IMR-90 (cell line): ENCODE measurements around the genes POLG2 and CEP112.

DNA sequence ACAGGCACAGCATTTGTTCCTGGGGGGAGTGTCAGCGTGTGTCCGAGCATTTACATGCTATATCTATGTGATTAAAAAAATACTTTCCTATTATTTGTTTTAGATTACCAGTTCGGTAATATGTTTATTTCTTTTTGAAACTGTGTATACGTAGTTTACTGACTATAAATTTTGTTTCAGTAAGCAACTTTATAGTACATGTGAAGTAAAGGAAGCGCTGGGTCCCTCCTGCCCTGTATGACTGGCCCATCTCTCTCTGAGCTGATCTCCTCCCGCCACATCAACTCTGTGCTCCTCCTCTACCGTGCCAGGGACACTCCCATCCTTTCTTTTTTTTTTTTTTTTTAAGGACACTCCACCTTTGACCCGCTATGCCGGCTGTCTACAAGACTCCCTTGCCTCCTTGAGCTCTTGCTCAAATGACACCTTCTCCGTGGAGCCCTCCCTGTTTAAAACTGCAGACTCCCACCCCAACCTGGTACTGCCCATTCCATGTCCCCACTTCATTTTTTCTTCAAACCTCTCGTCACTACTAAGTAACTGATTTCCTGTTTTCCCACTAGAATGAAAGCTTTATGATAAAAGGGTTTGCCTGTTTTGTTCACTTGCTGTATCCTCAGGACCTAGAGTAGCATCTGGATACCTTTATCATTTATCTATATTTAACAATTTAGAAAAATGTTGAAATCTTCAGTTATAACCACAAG, 35.5 kb downstream of the ERN1 start:
- RRBS, result no CpG with 5 or more reads among the region's 11 CpGs
CAGE:
- cytosol, long polyA plus RNA, result no peak
- long polyA plus RNA, result no peak
- nucleus, long polyA plus RNA, result no peak

DNA sequence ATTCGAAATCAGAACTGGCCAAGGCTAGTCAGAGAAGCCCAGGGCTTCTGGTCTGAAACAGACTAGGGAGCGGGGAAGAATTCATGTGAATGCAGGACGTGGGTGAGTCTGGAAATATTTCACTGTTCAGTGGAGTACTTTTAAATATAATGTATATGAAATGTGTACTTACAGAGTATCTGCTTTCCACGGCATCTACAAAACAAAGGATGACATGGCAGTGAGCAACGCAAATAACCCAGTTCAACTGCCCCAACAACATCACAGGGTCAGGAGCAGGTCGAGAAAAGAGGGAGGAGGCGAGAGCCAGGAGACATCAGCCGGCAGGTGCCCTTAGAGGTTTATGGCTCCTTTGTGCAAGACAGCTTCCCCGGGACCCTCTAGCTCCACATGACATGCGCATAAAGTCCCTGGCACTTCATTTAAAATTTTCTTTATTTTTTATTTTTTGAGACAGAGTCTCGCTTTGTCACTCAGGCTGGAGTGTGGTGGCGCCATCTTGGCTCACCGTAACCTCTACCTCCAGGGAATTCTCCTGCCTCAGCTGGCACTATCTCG, 61.1 kb downstream of the PECAM1 start:
- RRBS, result no CpG with 5 or more reads among the region's 14 CpGs
CAGE:
- cytosol, long polyA plus RNA, result no peak
- long polyA plus RNA, result no peak
- nucleus, long polyA plus RNA, result no peak

GRCh38 chr17:64378976-64379390, 11.7 kb downstream of the PECAM1 start:
- RRBS, result no CpG with 5 or more reads among the region's 3 CpGs
CAGE:
- cytosol, long polyA plus RNA, result no peak
- long polyA plus RNA, result no peak
- nucleus, long polyA plus RNA, result no peak

DNA sequence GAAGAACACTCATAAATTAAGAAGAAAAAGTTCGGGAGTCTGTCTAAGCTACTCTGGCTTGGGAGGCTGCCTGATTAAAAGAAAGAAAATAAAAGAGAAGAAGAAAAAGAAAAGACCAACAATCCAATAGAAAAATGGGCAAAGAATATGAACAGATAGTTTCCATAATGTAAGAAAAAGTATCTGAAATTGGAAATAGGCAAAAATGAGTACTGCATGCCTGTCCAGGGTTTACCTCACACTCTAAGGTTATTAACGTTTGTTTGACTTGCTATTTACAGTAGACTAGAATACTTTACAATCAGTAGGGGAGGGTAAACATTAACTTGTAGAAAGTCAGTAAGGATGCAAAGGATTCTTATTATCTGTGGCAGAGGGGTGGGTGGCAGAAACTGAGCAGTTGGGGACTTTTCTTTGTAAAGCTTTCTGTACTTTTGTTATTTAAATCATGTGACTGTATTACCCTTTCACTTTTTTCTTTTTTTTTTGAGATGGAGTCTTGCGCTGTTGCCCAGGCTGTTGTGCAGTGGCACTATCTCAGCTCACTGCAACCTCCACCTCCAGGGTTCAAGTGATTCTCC, 5.4 kb upstream of the PECAM1 start:
- RRBS, result no CpG with 5 or more reads among the region's 3 CpGs
CAGE:
- cytosol, long polyA plus RNA, result no peak
- long polyA plus RNA, result no peak
- nucleus, long polyA plus RNA, result no peak

DNA sequence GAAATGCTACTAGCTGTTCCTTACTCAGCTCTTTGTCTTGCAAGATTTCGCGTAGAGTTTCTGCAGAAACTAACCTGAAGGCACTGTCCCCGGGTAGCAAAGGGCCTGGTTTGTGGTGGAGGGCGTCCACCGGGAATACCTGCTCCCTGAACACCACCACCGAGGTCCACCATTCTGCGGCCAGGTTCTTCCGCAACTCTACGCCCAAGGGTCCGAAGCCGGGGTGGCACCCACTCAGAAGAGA, 474 bp downstream of the POLG2 start:
- RRBS, result 1% methylated on average over 8 of the region's 11 CpGs
CAGE:
- cytosol, long polyA plus RNA, result no peak
- long polyA plus RNA, result no peak
- nucleus, long polyA plus RNA, result no peak

DNA sequence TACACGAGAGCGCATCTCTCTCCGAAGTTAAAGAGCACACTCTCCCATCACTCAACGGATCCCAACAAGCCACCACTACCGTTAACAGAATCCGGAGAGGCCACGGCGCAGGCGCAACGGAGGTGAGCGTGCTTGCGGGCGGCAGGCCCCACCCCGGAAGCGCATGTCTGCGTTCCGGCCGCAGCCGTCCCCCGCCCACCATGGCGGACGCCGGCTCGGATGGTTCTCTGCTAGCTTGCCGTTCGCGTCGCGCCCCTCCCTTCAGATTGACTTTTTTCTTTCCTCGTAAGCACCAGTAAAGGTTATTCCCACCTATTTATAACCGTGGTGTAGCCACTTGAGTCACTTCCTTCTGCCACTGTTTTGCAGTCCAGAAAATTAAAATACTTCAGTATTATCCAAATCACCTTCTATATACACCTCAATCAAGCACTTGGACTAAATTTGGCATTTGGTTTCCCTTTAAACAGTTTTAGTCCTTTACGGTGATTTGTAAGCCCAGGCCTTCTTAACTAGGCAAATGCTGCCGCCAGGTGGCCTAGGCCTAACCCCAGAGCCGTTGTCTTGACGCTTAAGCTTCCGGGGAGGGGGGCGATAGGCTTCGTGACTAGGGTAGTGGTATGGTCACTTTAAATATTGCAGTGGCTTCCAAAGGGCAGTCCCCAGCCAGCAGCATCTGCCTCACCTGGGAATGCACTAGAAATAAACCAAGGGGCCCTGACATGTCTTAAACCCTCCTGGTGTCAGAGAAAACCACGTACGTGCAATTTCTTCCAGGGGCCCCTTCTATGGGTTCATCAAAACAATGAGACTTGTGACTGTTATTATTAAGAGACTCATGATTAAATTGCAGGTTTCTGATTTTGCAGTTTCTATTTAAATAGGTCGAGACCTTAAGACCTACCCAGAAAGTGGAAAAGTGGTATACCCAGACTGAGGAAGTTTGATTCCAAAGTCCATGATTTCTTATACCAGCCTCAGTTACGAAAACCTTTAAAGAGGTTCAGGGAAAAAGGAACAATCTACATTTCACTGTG, at the start of gene POLG2:
Gene POLG2, minus strand, starts transcription at position 101 of the 1,037 bp plus-strand sequence.
- RRBS, result 2% methylated on average over 16 of the region's 42 CpGs
CAGE:
- cytosol, long polyA plus RNA, result no peak
- long polyA plus RNA, result no peak
- nucleus, long polyA plus RNA, result no peak

- RRBS, result no CpG with 5 or more reads among the region's 6 CpGs
CAGE:
- cytosol, long polyA plus RNA, result no peak
- long polyA plus RNA, result no peak
- nucleus, long polyA plus RNA, result no peak
Observed at GRCh38 chr17:64706154-64706808, 44.2 kb upstream of the SMURF2 start.

DNA sequence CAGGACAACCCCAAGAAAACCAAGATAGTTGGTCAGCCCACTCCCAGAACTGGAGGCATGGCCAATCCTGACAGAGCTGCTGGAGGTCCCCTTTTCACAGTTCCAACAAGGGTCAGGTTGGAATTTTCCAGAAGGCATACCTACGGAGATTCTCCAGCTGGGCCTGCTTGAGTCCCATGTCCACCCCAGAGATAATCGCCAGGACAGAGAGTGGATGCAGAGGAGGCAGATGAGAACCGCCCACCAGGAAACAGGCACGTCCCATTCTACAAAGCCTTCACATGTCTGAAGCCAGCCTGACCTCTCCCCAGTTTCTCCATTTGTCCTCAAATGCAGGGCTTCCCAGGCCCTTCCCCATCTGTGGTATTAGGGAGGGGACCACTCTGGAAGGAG, 47.4 kb upstream of the SMURF2 start:
- RRBS, result no CpG with 5 or more reads among the region's 4 CpGs
CAGE:
- cytosol, long polyA plus RNA, result no peak
- long polyA plus RNA, result no peak
- nucleus, long polyA plus RNA, result no peak

DNA sequence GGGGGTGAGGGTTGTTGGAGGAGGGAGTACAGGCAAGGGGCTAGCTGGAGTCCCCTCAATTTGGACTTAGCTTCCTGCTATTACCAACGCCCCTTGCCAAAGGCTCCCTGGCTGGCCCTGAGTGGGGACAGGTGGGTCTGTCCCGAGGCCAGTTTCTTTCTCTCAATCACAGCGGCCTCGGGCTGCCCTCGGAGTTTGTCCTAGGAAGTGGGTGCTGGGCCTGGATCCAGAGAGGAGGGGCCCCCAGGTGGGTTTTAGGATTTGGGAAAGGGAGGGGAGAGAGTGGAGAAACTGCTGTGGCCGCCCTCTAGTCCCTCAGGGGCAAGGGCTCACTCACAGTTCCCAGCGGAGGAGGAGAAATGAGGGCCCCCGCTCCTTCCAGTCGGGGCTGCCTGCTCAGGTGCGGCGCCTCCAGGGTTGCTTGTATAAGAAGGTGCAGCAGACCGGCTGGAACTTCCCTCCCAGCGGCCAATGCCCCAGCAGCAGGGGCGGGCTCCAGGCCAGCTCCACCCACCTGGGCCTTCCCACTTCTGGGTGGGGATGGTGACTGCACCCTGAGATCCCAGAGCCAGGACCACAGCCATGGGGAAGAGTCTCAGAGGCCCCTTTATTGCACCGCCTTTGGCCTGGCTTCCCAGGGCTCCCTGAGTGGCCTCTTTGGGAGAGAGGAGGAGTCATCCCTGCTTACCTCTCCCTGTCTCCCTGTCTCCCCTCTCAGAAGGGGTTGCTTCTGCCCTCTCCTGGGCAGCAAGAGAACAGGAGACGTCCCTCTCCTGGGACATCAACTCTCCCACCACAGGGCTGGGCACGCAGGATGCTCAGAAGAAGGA, 111.9 kb upstream of the SMURF2 start:
- RRBS, result no CpG with 5 or more reads among the region's 17 CpGs
CAGE:
- cytosol, long polyA plus RNA, result no peak
- long polyA plus RNA, result no peak
- nucleus, long polyA plus RNA, result no peak

GRCh38 chr17:64781228-64782210, 119.4 kb upstream of the SMURF2 start:
- RRBS, result 45% methylated on average over 13 of the region's 65 CpGs
CAGE:
- cytosol, long polyA plus RNA, result no peak
- long polyA plus RNA, result no peak
- nucleus, long polyA plus RNA, result no peak

DNA sequence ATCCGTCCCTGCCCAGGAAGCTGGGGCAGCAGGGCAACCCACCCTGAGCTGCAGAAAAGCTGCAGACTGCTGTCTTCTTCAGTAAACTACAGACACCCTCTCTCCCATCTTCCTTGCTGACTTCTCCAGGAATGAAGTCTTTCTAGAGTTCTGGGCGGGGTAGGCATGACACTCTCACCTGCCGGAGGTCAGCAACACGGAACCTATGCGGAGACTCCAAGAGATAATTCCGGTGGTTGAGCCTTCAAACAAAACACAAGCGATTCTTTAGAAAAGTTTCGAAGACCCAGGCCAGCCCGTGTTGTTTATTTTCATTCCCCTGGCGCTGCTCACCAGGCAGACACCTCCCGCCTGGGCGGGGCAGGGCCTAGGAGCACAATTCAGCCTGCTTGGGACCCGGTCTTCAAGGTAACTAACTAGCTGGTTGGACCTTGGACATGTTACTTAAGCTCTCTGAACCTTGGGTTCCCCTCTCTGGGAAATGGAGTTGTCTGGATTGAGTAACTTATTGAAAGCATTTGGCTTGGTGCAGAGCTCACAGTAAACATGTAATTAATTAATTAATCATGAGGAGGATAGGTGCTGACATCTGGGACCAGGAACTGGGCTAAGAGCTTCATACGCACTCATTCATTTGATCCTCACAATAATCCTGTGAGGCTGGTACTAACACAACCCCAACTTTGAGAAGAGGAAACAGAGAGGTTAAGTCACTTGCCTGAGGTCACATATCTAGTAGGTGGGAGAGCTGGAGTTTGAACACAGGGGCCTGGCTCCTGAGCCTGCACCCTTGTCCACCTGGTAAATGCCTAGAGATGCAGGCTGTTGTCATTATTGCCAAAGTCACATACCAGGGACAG, 125.2 kb upstream of the SMURF2 start:
- RRBS, result 73% methylated on average over 3 of the region's 14 CpGs
CAGE:
- cytosol, long polyA plus RNA, result no peak
- long polyA plus RNA, result no peak
- nucleus, long polyA plus RNA, result no peak

DNA sequence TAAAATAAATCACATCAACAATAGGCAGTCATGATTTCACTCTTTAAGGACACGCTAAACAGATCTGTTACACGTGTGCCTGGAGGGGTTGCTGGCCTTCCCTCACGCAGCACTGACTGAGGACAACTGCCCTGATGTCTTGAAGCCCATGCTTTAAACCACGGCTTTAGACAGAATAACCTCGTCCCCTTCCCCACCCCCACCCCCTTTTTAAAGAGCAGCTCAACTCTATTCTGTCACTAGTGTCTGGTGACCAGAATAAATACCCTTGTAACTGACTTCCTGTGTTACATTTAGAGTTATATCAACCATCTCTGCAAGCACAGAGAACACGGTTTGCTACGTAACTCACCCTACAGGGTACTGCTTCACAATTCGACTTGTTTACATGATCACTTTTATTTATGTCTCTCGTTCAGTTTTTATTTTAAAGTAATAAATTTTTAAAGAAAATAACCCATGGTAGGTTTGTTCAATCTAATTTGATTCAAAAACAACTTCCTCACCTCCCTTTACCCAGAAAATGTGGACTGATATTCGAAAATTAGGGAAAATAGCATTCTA, 50.7 kb upstream of the LRRC37A3 start:
- RRBS, result no CpG with 5 or more reads among the region's 10 CpGs
CAGE:
- cytosol, long polyA plus RNA, result no peak
- long polyA plus RNA, result no peak
- nucleus, long polyA plus RNA, result no peak

- RRBS, result no CpG with 5 or more reads among the region's 6 CpGs
CAGE:
- cytosol, long polyA plus RNA, result no peak
- long polyA plus RNA, result no peak
- nucleus, long polyA plus RNA, result no peak
Observed at GRCh38 chr17:65001658-65002032, 54.9 kb downstream of the GNA13 start.

DNA sequence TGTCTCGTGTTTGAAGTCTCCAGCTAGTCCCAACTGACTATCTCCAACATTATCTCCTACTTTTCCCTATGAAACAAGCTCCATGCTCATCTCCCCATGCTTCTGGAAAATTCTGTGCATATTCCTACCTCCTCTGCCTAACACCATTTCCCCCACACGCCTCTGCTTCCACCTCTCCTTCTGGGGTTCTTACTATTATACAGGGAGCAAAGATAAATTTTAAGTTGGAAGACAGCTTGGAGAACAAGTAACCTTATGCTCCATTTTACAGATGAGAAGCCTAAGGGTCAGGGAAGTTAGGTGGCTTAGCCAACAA, 27.4 kb downstream of the GNA13 start:
- RRBS, result no CpG with 5 or more reads among the region's 2 CpGs
CAGE:
- cytosol, long polyA plus RNA, result no peak
- long polyA plus RNA, result no peak
- nucleus, long polyA plus RNA, result no peak

- RRBS, result no CpG with 5 or more reads among the region's 6 CpGs
CAGE:
- cytosol, long polyA plus RNA, result no peak
- long polyA plus RNA, result no peak
- nucleus, long polyA plus RNA, result no peak
Observed at GRCh38 chr17:65055346-65055695, 1.2 kb downstream of the GNA13 start.

- RRBS, result no CpG with 5 or more reads among the region's 2 CpGs
CAGE:
- cytosol, long polyA plus RNA, result no peak
- long polyA plus RNA, result no peak
- nucleus, long polyA plus RNA, result no peak
Observed at GRCh38 chr17:65071795-65072155, 15.2 kb upstream of the GNA13 start.

GRCh38 chr17:65122661-65123728, 14.2 kb upstream of the RGS9 start:
- RRBS, result 5% methylated on average over 20 of the region's 59 CpGs
CAGE:
- cytosol, long polyA plus RNA, result no peak
- long polyA plus RNA, result no peak
- nucleus, long polyA plus RNA, result no peak

DNA sequence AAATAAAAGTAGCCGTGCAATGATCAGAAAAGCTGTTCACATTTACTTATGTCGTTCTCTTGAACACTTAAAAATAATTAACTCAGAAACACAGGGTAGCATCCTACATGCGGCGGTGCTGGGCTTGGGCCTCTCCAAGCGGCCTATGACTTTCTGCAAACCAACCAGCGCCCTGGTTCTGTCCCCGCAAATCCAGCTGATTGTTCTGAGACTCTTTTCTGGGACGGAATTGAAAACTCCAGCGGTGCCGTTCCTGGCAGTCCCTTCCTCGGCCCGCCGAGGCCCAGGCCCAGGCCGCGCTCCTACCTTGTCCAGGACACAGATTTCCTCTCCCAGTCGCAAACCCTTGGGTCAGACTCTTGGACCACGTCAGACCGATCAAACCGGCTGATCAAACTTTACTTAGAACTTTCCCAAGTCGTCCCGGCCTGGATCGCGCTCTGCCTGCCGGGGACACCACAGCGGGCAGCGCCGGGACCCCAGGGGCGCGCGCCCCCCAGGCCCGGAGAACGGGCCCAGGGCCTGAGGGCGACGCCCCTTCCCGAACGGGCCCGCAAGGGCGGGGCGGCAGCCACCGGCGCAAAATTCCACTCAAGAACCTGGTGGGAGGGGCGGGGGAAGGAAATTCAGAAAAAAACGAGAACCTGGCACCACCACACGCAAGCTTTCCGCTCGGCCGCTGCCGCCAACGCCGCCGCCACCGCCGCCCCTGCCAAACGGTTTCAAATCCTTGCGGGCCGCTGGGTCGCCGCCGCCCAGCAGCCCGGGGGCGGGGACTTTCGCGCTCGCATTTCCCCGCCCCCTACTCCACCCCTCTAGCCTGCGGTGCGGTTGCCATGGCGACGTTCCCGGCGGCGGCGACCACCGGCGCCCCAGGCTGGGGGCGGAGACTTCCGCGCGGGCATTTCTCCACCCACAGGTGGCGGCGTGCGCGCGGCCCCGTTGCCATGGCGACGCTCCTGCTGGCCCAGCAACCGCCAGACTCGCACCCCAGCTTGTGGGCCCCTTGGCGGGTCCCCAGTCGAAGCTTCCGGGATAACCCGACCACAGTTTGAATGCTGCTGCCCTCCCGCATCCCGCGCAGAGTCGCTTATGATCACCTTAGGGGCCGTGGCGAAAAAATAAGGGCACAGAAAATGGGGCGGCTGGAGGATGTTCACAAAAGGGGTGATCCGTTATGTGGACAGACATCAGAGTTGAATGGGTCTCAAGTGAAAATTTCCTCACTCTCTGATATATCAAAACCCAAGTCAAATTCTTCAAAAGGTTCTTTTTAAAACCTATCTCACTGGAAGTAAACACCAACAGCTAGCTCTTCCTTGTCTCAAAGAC, at the start of gene CEP112:
Gene CEP112, minus strand, starts transcription at position 781 of the 1,332 bp plus-strand sequence.
- RRBS, result 2% methylated on average over 21 of the region's 101 CpGs
CAGE:
- cytosol, long polyA plus RNA, result start-site peak on the minus strand centred at position 526 of the sequence, 60 bp wide, 17 and 16 reads in 2 replicates; start-site peak on the minus strand centred at position 710 of the sequence, 102 bp wide, 9 and 14 reads in 2 replicates
- long polyA plus RNA, result no peak
- nucleus, long polyA plus RNA, result no peak

- RRBS, result no CpG with 5 or more reads among the region's 12 CpGs
CAGE:
- cytosol, long polyA plus RNA, result no peak
- long polyA plus RNA, result no peak
- nucleus, long polyA plus RNA, result no peak
Observed at GRCh38 chr17:66304160-66304832, 1.9 kb downstream of the PRKCA start.

GRCh38 chr17:66509156-66509468, 206.7 kb downstream of the PRKCA start:
- RRBS, result no CpG with 5 or more reads among the region's 2 CpGs
CAGE:
- cytosol, long polyA plus RNA, result no peak
- long polyA plus RNA, result no peak
- nucleus, long polyA plus RNA, result no peak